Caco-2 (cell line): ENCODE measurements around a stretch of chr1.

- PRO-cap = no peak
- RRBS = no CpG with 5 or more reads among the region's 6 CpGs
Observed at GRCh38 chr1:234315120-234315649, 58.1 kb upstream of the COA6 start.

DNA sequence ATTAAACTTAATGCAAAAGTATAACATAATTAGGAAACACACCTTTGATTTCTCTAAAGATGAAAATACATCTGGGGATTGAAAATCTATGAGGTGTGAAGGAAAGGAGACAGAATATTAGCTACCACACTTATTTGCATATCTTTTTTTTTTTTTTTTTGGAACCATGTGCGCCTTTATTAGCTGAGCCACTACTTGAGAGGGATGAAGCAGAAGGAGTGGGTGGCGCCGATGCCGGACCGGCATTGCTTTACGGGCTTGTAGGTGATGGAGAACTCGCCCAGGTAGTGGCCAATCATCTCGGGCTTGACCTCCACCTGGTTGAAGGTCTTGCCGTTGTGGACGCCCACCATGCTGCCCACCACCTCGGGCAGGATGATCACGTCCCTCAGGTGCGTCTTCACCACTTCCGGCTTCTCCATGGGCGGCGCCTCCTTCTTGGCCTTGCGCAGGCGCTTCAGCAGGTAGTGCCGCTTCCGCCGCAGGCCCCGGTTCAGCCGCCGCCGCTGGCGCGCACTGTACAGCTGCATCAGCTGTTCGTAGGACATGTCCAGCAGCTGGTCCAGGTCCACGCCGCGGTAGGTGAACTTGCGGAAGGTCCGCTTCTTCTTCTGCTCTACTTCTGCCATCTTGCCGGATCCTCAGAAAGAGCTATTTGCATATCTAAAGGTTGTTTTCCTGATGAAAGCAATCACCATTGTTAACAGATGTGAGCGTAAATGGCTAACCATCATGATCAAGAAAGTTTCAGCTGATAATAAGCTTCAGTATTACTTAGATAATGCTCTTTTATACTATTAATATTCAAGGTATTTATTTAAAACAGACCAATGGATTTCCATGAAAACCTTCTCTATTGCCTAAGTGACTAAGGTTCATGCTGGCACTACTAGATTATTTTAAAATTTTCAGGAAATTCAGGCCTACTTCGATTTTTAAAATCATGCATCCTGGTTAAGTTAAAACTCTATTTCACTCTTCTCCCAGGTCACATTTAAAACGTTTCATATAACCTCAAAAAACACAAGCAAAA, 16.4 kb upstream of the COA6 start:
- PRO-cap = unidirectional peak, plus-strand start at position 194 of the sequence; bidirectional peak, plus-strand start at position 467 of the sequence, minus-strand start at position 377 of the sequence
- RRBS = no CpG with 5 or more reads among the region's 37 CpGs

DNA sequence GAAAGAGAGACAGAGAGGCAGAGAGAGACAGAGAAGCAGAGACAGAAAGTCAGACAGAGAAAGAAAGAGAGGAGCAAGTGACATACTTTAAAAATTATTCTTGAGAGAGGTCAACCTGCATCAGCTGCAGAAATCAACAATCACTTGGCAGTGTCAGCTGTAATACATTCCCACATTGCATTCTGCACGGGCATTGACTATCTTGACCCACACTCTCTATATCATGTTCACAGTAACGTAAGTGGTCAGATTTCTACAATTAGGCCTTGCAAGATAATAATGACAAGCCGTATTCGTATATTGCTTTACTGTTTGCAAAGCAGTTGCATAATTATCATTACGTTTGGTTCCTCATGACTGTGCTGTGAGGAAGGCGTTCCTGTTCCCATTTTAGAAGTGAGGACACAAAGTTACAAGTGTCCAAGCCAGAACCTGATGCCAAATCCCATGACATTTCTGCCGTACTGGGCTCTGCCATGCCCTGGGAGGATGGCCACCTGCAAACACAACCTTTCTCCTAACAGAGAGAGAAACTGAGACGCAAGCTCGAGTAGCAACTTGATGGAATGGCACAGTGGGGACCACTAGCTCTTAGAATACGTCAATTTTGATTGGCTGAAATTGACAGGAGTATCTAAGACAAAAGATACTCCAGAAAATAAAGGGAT, 53.5 kb upstream of the TARBP1 start:
- PRO-cap = no peak
- RRBS = no CpG with 5 or more reads among the region's 10 CpGs

- PRO-cap = no peak
- RRBS = no CpG with 5 or more reads among the region's 17 CpGs
Observed at GRCh38 chr1:234533788-234534934, 55.2 kb upstream of the TARBP1 start.

GRCh38 chr1:234613187-234614103, 3.5 kb upstream of the IRF2BP2 start:
- PRO-cap = bidirectional peak, plus-strand start at chr1:234613803, minus-strand start at chr1:234613638
- RRBS = no CpG with 5 or more reads among the region's 12 CpGs

- PRO-cap = no peak
- RRBS = no CpG with 5 or more reads among the region's 16 CpGs
Observed at GRCh38 chr1:234659915-234660433, 50.0 kb upstream of the IRF2BP2 start.

- PRO-cap = no peak
- RRBS = no CpG with 5 or more reads among the region's 7 CpGs
Observed at GRCh38 chr1:234670936-234671284, 60.9 kb upstream of the IRF2BP2 start.

DNA sequence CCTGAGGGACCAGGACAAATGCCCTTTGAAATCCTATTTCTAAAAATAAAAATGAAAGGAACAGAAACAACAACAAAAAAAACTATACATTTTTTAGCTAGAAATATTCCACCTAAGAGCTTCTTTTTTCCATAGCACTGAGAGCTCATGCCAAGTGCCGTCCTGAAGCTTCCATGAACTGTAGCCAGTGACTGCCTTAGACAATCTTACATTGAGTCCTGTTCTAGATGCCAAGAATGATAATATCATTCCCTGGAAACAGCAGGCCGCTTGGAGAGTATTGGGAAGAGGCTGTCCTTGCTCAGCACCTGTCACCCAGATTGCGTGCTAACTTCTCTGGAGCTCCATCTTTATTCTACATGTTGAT, 82.9 kb upstream of the IRF2BP2 start:
- PRO-cap = no peak
- RRBS = no CpG with 5 or more reads among the region's 3 CpGs

GRCh38 chr1:234743685-234744652, 134.0 kb upstream of the IRF2BP2 start:
- PRO-cap = no peak
- RRBS = no CpG with 5 or more reads among the region's 21 CpGs

GRCh38 chr1:234753597-234754010, 143.6 kb upstream of the IRF2BP2 start:
- PRO-cap = no peak
- RRBS = no CpG with 5 or more reads among the region's 1 CpG

DNA sequence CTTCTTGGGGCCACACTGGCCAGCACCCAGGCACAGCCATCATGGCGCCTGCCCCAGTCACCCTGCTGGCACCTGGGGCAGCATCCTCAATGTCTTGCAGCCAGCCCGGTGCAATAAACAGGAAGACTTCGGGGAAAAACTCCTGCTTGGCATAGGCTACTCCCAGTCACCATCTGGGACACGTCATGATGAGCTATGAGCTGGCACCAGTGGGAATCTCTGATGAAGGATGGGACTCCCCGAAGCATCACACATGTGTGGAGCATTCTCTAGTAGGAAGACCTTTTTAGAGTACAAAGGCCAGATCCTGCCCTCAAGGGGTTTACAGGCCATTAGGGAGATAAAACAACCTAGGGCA, 208.0 kb upstream of the IRF2BP2 start:
- PRO-cap = no peak
- RRBS = no CpG with 5 or more reads among the region's 5 CpGs

GRCh38 chr1:234845165-234845616, 235.2 kb upstream of the IRF2BP2 start:
- PRO-cap = no peak
- RRBS = no CpG with 5 or more reads among the region's 4 CpGs

DNA sequence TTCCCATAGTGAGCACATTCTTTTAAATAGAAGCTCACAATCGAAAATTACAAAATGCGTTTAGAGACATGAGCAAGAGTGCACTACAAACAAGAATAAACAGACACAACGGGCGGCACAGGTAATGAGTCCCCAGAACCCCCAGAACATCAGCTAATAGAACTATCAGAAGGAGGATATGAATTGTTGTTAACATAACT, 235.6 kb upstream of the IRF2BP2 start:
- PRO-cap = no peak
- RRBS = no CpG with 5 or more reads among the region's 4 CpGs

- PRO-cap = no peak
- RRBS = no CpG with 5 or more reads among the region's 8 CpGs
Observed at GRCh38 chr1:234856576-234857304, 246.8 kb upstream of the IRF2BP2 start.

- PRO-cap = no peak
- RRBS = no CpG with 5 or more reads among the region's 1 CpG
Observed at GRCh38 chr1:234862058-234862281, 252.0 kb upstream of the IRF2BP2 start.

- PRO-cap = no peak
- RRBS = no CpG with 5 or more reads among the region's 9 CpGs
Observed at GRCh38 chr1:234932738-234933462, 195.7 kb downstream of the TOMM20 start.

GRCh38 chr1:234978409-234979272, 150.0 kb downstream of the TOMM20 start:
- PRO-cap = bidirectional peak, plus-strand start at chr1:234979028, minus-strand start at chr1:234978786
- RRBS = no CpG with 5 or more reads among the region's 14 CpGs

GRCh38 chr1:234990746-234991369, 137.8 kb downstream of the TOMM20 start:
- PRO-cap = no peak
- RRBS = no CpG with 5 or more reads among the region's 5 CpGs

- PRO-cap = bidirectional peak, plus-strand start at chr1:235062696, minus-strand start at chr1:235062496
- RRBS = no CpG with 5 or more reads among the region's 17 CpGs
Observed at GRCh38 chr1:235062243-235063136, 66.1 kb downstream of the TOMM20 start.

DNA sequence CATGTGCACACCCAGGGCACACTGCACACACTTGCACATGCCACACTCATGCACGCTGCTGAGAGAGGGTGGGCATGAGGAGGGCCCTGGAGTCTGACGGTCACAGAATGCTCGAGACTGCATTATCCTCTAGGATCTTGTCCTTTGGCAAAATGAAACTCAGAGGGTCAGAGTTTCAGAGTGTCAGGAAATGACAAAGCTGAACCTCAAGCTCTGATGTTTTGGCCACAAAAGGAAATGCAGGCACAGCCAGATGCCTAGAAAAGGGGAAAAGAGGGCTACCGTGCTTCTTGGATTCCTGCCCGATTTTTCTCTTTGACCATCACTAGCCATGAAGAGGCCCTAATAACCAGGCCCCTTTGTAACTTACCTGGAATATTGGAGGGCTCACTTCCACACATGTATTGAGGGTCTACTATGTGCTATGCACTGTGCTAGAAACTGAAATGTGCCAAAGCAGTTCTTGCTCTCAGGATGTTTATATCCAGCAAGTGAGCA, 65.5 kb downstream of the TOMM20 start:
- PRO-cap = no peak
- RRBS = no CpG with 5 or more reads among the region's 5 CpGs